ENCODE measurements around the genes PPP1R27, ARHGDIA and DCXR.

GRCh38 chr17:81515532-81515978 is 3.0 kb upstream of the ACTG1 start:
- RRBS, result 9% methylated on average over 3 of the region's 18 CpGs

DNA sequence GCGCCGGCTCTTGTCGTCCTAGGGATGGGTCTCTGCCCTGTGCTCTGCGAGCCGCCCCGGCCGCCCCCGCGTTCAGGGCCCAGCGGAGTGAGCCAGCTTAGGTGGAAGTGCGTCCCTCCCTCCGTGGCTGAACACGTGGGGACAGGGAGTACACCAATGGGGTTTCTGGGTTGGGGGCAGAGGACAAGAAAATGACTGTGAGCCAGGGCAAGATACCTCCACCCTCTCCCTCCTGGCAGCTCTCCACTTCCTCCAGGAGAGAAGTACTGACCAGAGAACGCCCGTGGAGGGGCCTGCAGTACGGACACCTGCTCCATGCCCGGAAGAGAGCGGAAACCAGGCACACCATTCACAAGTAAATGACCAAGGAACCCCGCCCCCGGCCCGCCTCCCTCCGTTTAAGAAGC is 653 bp upstream of the FAAP100 start:
- RRBS, result 2% methylated on average over 6 of the region's 22 CpGs

GRCh38 chr17:81565016-81566143 is 13.2 kb upstream of the FAAP100 start:
- RRBS, result 96% methylated on average over 5 of the region's 38 CpGs

GRCh38 chr17:81621634-81622312 is 15.1 kb downstream of the NPLOC4 start:
- RRBS, result no CpG with 5 or more reads among the region's 9 CpGs

- RRBS, result 54% methylated on average over 2 of the region's 17 CpGs
These were observed 2.9 kb downstream of the PDE6G start for GRCh38 chr17:81653369-81653900.

DNA sequence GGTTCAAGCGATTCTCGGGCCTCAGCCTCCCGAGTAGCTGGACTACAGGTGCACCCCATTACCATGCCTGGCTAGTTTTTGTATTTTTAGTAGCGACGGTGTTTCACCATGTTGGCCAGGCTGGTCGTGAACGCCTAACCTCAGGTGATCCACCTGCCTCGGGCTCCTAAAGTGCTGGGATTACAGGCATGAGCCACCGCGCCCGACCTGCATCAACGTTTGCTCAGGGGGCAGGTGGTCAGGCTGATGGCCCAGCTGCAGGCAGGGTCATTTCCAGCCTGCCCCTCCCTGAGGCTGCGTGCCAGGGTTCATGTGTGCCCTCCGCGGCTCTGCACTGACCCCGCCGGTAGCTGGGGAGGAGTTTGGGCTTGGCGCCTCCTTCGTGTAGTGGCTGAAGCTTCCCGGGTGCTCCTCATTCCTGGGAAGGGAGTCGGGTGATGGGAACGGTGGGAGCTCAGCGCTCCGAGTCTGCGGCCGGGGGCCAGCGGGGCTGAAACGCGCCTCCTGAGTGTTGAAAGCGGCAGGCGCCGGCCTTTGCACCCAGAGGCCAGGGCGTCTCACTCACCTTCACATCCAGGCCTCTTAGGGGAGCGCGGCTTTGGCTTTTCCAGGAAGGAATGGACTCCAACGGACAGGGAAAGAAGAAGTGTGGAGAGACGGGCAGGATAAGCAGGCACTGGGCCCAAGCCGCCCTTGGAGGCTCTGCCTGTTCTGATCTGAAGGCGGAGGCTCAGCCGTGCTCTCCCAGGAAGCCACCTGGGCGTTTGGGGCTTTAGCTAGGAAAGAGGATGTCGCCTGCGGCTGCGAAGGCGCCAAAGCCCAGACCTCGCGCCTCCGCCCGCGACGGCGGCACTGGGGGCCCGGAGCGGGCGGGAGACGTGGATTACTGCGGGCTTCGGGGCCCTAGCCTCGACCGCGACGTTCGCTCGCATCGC is 680 bp upstream of the MRPL12 start:
- RRBS, result 1% methylated on average over 16 of the region's 65 CpGs

DNA sequence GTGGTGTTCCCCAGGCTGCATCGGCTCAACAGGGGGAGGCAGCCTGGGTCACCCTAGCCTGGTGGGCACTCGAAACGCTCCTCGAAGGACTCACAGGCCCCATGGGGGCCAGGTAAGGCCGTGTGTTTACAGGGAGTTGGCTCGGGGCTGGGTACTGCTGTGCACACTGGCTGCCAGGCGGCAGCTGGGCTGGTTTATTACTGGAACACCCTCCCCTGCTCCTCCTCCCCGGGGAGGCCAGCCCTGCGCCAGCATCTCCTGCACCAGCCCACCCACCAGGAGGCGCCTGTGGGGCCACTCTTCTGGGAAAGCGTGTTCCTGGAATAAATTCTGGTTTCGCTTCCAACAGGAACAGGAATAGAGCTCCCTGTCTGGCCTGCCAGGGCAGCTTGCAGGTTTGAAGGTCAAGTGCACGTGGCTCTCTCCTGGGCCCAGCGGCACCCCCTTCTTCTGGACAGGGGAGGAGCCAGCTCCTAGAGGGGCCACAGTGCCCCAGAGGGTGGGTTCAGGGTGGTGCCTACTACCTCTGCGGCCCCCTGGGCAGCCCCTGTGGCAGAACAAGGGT is 11.4 kb downstream of the MCRIP1 start:
- RRBS, result no CpG with 5 or more reads among the region's 15 CpGs

DNA sequence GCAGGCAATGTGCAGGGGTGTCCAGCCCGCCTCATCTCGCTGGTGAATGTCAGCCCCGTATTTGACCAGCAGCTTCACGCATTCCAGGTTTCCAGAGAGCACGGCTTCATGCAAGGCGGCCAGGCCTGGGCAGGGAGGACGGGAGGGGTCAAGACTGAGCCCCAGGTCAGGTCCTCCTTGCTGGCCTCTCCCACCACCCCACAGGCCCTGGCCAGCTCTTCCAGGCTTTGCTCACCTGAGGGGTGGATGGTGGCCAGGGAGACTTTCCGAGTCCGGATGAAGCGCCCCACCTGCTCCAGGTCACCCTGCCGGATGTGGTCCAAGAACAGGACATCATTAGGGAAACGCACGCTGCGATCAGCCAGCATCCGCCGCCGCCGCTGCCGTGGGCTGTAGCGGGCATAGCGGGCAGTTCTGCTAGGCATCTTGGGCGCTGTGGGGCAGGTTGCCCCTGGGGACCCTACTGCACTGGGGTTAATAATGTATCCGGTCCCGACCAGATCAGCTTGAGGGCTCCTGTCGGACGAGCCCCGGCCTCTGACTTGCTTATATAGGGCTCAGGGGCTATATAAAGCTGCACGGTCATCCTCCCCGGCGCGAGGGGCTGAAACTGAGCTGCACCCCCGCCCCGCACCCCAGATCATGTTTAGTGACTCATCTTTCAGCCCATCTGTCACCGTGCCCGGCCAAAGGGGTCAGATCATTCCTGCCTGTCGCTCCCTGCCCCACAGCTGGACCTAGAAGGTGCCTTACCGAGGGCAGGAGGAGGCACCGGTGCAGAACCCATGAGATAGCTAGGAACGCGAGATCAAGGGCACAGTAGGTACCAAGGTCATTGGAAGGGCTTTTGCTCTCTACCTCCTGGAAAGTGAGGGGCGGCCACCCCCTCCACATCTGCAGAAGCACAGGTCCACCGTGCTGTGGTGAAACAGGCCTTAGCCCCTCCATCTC is at the start of gene PPP1R27:
PPP1R27 (minus strand) TSS at position 522 of the 951 bp plus-strand sequence.
- RRBS, result 91% methylated on average over 14 of the region's 42 CpGs

DNA sequence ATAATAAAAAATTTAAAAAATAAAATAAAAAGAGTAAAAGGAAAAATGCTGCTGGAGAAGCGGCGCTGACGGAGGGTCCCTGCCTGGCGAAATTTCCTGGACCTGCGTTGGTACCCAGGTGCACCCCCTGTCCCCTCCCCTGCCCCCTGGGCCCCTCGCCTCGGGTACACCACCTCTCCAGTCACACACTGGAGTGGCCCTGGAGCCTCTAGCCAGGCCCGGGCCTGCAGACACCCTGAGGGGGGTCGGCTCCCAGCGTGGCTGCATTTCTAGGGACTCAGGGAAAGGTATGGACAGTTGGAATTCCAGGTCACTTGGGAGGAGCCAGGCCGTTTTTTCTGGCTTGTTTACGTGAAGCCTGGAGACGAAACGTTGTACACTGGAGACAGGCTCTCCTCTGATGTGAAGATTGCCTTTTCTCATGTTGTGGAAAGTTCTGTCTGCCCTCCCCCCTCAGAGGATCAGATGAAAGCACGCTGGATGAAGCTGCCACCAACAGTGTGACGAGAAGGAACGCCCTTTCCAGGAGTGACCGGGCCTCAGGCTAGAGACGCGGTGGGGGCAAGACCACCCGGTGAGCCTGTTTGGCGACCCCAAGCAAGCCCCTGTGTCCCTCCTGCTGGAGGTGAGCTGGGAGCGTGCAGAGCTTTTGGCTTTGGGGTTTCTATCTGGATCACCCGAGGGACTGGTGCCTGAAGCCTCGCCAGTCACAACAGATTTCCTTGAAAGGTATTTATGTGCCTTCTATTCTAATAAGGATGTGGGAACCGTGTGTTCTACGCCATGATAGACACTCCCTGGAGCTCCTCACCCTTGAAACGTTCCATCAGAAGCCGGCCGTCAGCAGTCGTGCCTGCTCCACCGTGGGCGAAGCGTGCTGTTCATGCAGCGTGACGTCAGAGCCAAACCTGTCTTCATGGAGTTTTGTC is 4.0 kb upstream of the PPP1R27 start:
- RRBS, result 96% methylated on average over 3 of the region's 36 CpGs

GRCh38 chr17:81842972-81843381 is 8.1 kb upstream of the PPP1R27 start:
- RRBS, result no CpG with 5 or more reads among the region's 14 CpGs

DNA sequence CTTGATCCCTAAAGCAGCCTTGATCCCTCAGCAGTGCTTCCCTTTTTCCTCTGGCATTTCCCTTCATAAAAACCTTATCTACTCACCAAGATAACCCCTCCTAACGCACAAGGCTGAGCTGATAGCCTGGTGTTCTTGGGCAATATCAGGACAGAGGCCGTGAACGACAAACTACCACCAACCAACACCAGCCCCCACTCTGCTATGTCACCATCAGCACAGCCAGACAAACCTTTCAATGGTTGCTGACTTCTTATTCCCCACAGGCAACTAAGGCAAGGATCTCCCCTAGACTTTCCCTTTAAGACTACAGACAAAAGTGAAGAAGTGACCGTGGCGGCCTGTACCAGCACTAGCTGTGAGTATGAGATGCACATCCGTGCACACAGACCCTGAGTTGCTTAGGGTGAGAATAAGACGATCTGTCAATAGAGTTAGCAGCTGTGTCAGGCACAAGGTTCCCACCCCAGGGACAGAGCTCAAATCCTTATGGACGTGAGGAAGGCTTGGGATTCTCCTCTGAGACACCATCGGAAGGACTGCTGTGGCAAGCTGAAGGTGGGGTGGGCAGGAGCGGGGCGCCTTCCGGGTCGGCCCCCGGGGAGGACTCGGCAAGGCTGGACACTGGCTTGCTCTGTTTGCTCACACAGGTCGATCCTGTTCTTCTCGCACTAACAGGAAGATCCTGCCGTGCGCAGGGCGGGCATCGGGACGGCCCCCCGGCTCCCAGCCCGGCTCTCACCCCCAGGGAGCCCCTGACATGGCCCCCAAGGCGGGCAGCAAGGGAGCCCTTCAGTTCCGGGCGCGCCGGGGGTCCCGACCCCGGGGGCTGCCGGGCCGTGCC is 693 bp downstream of the P4HB start:
- RRBS, result 3% methylated on average over 5 of the region's 33 CpGs

- RRBS, result 1% methylated on average over 49 of the region's 92 CpGs
These were observed at the start of gene ARHGDIA for GRCh38 chr17:81871185-81871860. ARHGDIA (minus strand) TSS chr17:81871337.

- RRBS, result no CpG with 5 or more reads among the region's 23 CpGs
These were observed 1.7 kb upstream of the SIRT7 start for GRCh38 chr17:81919321-81920367.

- RRBS, result 80% methylated on average over 3 of the region's 10 CpGs
These were observed 2.5 kb upstream of the SIRT7 start for GRCh38 chr17:81920368-81920906.

- RRBS, result no CpG with 5 or more reads among the region's 23 CpGs
These were observed 1.1 kb downstream of the ASPSCR1 start for GRCh38 chr17:81978469-81978893.

GRCh38 chr17:82022541-82022771 is 222 bp downstream of the CENPX start:
- RRBS, result under 1% methylated on average over 16 of the region's 24 CpGs

- RRBS, result 1% methylated on average over 32 of the region's 99 CpGs
These were observed at the start of gene DCXR for GRCh38 chr17:82037162-82038237. DCXR (minus strand) TSS chr17:82037697.

DNA sequence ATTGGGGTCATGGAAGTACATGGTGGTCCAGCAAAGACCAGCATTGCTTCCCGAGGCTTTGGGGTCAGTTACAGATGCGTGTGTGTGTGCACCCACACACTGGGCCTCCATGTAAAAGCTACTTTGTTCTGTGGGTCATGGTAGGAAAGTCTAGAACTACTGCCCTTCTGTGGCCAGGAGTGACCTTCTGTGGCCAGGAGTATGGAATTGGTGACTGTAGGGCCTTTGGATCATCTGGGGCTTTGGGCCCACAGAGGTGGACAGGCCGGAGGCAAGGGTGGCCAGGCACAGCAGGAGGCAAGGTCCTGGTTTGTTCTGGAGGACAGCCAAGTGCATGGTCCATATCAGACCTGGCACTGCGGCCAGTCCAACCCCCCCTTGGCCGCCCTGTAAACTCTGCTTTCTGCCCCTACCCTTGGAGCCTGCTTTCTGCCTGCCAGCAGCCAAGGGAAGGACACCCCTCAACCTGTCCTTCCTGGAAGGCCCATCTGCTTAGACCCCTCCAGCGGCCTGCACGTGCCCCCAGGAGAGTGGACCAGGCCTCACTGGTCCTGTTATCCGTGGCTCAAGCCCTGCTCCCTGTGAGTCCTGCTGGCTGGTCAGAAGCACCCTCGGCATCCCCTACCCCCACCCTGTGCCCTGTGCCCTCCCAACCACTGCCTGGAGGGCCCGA is 2.2 kb upstream of the DCXR start:
- RRBS, result no CpG with 5 or more reads among the region's 10 CpGs

GRCh38 chr17:82080012-82080694 is 14.5 kb upstream of the DUS1L start:
- RRBS, result 97% methylated on average over 5 of the region's 33 CpGs

- RRBS, result 97% methylated on average over 12 of the region's 47 CpGs
These were observed 15.3 kb upstream of the DUS1L start for GRCh38 chr17:82080695-82081454.